Right atrium auricular region (tissue), 2 donors: Measurements from ENCODE around the gene WDR38.

GRCh38 chr9:124769228-124770426 is 1.5 kb downstream of the NR6A1 start:
- PRO-cap: no peak
- RAMPAGE, long total RNA, 2 experiments: no peak in any of the 2 experiments

GRCh38 chr9:124779239-124780389 is 2.7 kb downstream of the OLFML2A start:
- PRO-cap: no peak
- RAMPAGE, long total RNA, 2 experiments: no peak in any of the 2 experiments

GRCh38 chr9:124853008-124854014 is at the start of gene WDR38:
TSS of gene WDR38 (plus strand) at chr9:124853460.
- PRO-cap: no peak
- RAMPAGE, long total RNA, 2 experiments: no peak in any of the 2 experiments

GRCh38 chr9:125460623-125461709 is 199.3 kb downstream of the GAPVD1 start:
- PRO-cap: no peak
- RAMPAGE, long total RNA, 2 experiments: no peak in any of the 2 experiments

DNA sequence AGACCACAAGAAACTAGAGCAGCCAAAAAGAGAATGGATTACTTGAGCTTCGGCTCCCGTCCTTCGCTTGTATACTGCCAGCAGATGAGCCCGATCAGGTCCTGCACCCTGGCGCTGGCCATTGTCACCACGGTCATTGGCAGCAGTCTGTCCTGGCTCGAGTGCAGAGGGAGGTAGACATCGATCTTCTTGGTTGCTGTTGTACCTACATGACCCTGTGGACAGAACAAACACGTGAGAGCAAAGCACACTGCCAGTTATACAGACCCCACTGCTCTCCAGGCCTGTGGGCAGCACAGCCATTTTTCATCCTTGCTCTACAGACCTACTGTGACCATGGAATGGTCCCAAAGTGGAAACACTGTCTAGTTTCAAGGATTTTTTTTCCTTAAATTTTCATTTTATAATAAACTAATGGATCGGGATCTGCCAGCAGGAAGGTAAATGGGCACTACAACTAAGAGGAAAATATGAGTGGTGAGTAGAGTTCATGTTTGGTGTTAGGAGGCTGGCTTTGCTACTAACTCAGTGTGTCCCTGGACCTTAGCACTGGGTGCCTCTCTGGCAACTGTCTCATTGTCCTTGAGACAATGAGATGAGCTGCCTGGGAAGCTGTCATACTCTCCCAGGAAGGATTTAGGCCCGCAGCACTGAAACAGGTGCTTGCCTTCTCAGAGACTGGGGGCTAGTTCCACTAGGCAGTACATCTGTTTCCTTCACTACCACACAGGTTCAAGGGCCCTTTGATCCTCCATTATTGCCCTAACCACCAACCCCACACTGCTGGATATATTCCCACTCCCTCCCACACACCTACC is 121.3 kb downstream of the MAPKAP1 start:
- PRO-cap: no peak
- RAMPAGE, long total RNA, 2 experiments: no peak in any of the 2 experiments

DNA sequence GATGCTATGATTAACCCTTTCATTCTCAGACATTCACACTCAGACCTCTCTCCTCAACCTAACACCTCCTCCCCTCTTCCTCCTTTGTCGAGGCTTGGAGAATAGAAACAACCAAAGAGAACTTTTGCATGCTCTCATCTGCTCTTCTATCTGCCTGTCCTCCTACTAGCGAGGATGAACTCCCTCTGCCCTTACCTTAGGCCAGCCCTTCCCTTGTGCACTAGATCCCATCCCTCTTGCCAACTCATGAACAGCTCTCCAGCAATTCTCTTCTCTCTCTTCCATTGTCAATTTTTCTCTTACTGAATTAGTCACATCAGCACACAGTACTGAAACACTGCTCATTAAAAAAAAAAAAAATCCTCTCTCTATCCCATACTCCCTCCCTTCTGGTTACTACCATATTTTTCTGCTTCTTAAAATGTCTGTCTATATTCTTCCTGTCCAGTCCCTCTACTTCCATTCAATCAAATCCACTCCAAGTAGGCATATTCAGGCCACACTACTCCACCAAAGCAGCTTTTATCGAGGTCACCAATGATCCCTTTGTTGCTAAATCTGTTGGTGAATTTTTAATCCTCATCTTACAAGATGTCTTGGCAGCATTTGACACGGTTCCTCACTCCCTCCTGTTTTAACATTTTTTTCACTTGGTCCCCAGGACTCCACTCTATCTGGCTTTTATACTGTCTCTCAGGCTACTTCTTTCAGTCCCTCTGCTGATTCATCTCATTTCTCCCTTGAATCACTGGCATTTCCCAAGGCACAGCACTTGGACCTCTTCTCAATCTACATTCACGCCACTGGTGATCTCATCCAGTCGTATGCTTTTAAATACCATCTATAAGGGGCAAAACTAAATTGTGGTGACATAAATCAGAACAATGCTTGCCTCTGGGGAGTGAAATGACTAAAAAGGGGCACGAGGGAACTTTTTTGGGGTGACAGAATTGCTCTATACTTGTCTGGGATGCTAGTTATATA is 47.3 kb downstream of the MAPKAP1 start:
- PRO-cap: no peak
- RAMPAGE, long total RNA, 2 experiments: no peak in any of the 2 experiments

GRCh38 chr9:125888819-125889488 is 141.8 kb downstream of the PBX3 start:
- PRO-cap: bidirectional peak, plus-strand start at chr9:125889227, minus-strand start at chr9:125889269
- RAMPAGE, long total RNA, 2 experiments: no peak in any of the 2 experiments

- PRO-cap: bidirectional peak, plus-strand start at chr9:126517228, minus-strand start at chr9:126517030
- RAMPAGE, long total RNA, 2 experiments: no peak in any of the 2 experiments
Observed at GRCh38 chr9:126516609-126517448, 96.9 kb upstream of the LMX1B start.

DNA sequence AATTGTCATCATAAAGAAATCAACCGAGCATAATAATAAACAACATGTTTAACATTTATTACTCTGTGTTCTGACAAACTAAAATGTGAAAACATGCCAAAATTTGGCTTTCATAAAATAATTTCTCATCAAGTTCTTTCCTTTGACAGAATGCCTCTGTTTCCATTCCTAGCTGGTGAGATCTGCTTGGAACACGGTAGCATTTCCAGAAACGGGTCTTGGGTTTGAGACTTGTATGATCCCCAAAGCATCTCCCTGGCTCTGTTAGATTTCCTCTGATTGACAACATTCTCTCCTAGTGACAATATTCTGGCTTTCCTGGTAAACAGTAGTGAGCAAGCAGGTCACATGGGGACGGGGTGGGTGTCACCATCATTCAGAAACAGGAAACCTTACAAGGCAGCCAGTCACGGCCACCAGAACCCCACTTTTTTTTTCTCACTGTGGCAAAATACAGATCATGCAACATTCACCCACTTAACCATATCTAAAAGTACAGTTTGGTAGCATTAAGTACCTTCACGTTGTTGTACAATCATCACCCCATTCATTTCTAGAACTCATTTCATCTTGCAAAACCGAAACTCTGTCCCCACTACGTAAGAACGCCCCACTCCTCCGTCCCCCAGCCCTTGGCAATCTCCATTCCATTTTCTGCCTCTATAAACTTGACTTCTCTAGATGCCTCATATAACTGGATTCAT is 90.1 kb upstream of the LMX1B start:
- PRO-cap: bidirectional peak, plus-strand start at position 397 of the sequence, minus-strand start at position 277 of the sequence
- RAMPAGE, long total RNA, 2 experiments: no peak in any of the 2 experiments

GRCh38 chr9:126581944-126582238 is 31.8 kb upstream of the LMX1B start:
- PRO-cap: no peak
- RAMPAGE, long total RNA, 2 experiments: no peak in any of the 2 experiments

DNA sequence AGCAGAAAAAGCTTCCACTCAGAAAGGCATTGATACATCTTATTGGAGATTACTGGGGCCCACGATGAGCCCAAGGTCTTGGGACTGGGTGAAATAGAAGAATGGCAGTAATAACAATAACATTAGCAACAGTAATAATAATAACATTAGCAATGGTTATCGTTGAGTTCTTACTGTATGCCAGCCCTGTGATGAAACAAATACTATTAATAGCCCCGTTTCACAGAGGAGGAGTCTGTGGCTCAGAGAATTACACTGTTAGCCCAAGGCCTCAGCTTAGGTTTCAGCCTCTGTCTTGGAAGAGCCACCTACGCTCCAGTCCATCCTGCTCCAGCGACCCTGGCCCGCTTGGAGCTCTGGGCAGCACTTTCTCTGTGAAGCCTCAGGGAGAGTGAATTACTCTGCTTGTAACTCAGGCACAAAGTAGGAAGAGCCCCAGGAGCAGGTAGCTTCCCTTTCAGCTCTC is 26.6 kb upstream of the LMX1B start:
- PRO-cap: unidirectional peak, plus-strand start at position 279 of the sequence
- RAMPAGE, long total RNA, 2 experiments: no peak in any of the 2 experiments

GRCh38 chr9:126708292-126708649 is 94.5 kb downstream of the LMX1B start:
- PRO-cap: no peak
- RAMPAGE, long total RNA, 2 experiments: no peak in any of the 2 experiments

DNA sequence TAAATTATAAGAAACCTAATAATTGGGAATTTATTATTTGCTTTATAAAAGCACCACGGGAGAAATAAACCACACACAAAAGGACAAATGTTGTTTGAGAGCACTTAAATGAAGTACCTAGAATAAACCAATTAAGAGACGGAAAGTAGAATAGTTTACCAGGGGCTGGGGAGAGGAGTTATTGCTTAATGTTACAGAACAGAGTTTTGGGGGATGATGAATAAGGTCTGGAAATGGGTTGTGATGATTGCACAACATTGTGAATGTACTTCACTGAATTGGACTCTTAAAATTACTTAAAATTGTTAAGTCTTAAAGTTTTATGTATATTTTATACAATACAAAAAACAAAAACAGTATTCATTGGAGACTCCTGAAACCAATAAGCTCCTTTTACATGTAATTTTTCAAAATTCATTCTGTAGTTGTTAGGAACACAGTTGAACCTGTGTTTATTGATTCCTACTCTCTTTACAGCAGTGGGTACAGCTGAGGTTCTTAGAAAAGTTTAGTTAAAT is 1.5 kb downstream of the ZBTB43 start:
- PRO-cap: no peak
- RAMPAGE, long total RNA, 2 experiments: no peak in any of the 2 experiments

DNA sequence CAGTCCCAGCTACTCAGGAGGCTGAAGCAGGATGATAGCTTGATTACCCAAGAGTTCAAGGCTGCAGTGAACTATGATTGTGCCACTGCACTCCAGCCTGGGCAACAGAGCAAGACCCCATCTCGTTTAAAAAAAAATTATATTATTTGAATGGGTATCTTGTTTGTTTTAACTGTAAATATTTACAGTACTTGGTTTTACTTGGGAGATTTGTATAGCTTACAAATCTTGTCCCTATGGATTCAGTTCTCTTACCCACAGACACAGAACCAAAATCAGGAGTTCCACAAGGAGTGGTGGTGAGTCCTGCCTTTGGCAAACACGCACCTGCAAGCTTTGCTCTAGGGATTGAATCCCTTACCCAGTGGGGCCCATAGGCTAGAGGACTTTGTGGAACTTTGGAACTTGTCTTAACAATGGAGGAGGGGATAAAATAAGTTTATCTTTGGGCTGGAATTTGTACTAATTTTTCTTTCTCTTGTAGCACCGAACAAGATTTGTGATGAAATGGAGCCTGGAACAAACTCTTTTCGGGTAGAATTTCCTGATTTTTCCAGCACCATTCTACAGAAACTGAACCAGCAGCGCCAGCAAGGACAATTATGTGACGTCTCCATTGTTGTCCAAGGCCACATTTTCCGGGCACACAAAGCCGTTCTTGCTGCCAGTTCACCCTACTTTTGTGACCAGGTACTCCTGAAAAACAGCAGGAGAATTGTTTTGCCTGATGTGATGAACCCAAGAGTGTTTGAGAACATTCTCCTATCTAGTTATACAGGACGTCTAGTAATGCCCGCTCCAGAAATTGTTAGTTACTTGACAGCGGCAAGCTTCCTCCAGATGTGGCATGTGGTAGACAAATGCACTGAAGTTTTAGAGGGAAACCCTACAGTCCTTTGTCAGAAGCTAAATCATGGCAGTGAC is 27.4 kb downstream of the ZBTB43 start:
- PRO-cap: no peak
- RAMPAGE, long total RNA, 2 experiments: no peak in any of the 2 experiments

GRCh38 chr9:126838350-126839088 is 21.9 kb upstream of the ZBTB34 start:
- PRO-cap: no peak
- RAMPAGE, long total RNA, 2 experiments: no peak in any of the 2 experiments

DNA sequence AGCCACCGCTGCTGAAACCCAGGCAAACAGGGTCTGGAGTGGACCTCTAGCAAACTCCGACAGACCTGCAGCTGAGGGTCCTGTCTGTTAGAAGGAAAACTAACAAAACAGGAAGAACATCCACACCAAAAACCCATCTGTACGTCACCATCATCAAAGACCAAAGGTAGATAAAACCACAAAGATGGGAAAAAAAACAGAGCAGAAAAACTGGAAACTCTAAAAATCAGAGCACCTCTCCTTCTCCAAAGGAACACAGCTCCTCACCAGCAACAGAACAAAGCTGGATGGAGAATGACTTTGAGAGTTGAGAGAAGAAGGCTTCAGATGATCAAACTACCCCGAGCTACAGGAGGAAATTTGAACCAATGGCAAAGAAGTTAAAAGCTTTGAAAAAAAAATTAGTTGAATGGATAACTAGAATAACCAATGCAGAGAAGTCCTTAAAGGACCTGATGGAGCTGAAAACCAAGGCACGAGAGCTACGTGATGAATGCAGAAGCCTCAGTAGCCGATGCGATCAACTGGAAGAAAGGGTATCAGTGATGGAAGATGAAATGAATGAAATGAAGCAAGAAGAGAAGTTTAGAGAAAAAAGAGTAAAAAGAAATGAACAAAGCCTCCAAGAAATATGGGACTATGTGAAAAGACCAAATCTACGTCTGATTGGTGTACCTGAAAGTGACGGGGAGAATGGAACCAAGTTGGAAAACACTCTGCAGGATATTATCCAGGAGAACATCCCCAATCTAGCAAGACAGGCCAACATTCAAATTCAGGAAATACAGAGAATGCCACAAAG is 79.5 kb downstream of the RALGPS1 start:
- PRO-cap: no peak
- RAMPAGE, long total RNA, 2 experiments: no peak in any of the 2 experiments

DNA sequence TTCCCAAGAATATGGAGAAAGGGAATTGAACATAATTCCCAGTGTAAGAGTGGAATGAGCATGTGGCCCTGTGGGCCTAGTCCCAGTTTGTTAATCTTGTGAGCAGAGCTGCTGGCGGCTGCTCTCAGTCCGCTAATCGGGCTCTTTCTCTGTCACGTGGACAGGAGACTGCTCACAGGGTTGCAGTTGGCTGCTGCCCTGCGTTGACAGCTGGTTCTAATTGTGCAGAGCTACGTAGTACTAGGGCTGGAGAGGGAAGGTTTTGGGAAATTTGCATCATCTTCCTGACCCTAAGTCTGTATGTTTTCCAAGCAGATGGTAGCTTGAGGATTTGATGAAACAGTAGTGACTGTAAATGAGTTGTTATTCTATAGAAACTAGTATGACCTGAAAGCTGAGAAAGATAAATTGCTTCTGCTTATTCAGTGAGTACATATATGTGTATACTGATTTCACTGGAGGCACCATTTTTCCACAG is 100.7 kb downstream of the ANGPTL2 start:
- PRO-cap: no peak
- RAMPAGE, long total RNA, 2 experiments: no peak in any of the 2 experiments

DNA sequence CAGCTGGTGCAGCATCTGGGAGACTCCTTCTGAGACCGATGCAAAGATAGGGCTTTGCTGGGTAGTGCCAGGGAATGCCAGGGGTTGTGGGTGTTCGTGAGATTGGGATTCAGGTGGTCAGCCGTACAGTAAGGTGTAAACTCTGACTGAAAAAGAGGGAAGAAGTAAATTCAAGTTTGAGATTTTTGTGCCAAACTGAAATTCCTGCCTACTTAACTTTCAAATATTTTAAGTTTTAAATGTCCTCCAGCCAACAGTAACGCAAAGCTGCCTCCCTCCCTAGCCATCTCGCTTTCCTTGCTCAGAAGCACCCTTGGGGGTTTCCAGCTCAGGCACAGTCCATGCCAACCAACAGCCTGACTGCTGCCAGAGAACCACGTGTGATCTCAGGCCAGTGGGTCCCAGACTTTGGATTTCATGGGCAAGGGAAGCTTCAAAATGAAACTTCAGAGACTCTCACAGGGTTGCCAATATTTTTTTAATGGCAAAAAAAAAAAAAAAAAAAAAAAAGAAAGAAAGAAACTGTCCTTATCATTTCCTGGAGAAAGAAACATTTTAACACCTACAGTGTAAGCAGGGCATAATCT is 18.8 kb upstream of the ANGPTL2 start:
- PRO-cap: no peak
- RAMPAGE, long total RNA, 2 experiments: no peak in any of the 2 experiments

- PRO-cap: no peak
- RAMPAGE, long total RNA, 2 experiments: start-site peak on the plus strand in 1 of 2 experiments, at chr9:127220937-127221072 at its widest, 5 reads per replicate
Observed at GRCh38 chr9:127220477-127221638, 43.7 kb upstream of the GARNL3 start.

- PRO-cap: no peak
- RAMPAGE, long total RNA, 2 experiments: start-site peak on the plus strand in 1 of 2 experiments, at chr9:127263873-127263930 at its widest, 8 reads per replicate
Observed at GRCh38 chr9:127263688-127264084, 888 bp upstream of the GARNL3 start.